AG04450 (cell line): ENCODE results near the genes FTSJ1, OTUD5 and TFE3.

DNA sequence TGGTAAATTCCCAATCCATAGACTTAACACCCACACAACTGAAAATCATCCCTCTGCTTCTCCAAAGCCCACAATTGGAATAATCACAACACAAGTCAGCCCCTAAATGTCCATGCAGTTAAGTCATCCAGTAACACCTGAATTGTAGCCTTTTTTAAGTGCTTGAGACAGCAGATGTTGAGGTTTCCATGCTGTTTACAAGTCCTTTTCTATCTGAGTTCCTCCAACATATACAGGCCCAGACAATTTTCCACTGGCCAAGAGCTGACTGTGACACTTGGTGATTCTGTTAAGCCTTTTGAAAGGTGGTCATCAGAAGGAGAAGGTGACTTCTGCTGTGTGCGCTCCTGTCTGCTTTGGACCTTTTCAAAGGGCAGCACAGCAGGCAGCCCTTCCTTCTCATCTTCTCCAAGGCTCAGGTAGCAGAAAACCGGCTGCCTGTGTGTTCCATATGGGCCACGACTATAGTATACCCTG, 26.6 kb downstream of the CHST7 start:
- CAGE, long polyA plus RNA = no peak
- RRBS = no CpG with 5 or more reads among the region's 3 CpGs

DNA sequence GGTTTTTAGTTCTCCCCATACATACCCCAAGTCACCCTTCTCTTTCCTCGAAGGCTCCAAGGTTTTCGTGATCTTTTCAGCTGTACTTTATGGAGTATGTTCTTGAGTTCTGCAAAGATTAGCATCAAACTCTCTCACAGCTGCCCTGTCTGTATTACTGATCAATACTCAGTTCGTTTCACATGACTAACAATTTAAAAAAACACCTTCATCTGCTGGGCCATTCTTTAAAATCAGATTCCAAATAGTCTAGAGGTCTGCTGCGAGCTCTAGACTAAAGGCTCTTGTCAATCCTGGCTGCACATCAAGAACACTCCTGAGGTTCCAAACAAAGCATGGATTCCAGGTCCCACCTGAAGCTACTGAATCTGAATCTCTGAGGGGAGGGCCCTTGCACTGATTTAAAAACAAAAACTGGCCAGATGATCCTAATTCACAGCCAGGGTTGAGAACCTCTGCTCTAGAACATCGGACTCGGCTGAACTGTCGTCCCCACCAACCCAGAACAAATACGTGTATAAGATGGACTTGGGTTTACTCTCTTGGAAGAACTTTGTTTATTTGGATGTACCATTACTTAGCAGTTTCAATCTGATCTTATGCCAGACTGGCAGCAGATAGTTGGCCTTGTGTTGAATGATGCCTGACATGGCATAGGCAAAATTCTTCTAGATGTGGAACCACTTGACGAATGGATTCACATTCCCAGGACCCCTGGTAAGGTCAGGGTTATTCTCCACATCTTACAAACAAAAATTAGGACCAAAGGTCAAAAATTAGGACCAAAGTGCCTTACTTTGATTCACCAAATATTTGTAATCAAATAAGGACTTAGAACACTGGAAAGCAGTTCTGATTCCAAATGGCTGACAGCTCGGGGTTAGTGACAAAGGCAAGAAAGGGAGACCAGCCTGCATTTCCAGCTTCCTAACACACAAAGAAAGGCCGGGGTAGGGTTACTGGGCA, 28.9 kb downstream of the CHST7 start:
- CAGE, long polyA plus RNA = no peak
- RRBS = no CpG with 5 or more reads among the region's 11 CpGs

GRCh38 chrX:46918274-46918966, 6.2 kb downstream of the JADE3 start:
- CAGE, long polyA plus RNA = no peak
- RRBS = no CpG with 5 or more reads among the region's 2 CpGs

DNA sequence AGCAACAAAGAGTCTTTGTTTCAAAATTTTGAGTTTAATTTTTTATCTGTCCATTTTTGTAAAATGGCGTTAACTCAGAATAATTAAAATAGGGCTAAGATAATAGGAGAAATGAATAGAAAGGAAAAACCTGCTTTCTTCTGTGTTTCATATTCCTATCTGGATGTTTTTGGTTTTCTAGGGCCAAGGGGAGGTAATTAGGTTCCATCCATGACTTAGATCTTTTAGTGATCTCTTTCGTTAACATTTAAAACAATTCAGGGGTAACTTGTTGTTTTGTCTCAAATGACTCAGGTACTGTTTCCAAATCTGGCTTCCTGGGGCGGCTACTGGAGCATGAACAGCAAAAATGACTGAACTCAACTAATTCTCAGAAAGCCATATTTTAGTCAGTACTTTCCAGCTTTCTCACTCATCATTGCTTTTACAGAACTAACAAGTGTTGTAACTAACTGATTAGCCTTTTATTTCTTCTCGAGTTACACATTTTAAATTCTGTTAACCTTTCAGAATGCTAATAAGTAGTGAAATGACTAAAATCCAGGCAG, 55.2 kb downstream of the JADE3 start:
- CAGE, long polyA plus RNA = no peak
- RRBS = no CpG with 5 or more reads among the region's 4 CpGs

- CAGE, long polyA plus RNA = no peak
- RRBS = no CpG with 5 or more reads among the region's 2 CpGs
These were observed 6.2 kb upstream of the CDK16 start for GRCh38 chrX:47212367-47212689.

DNA sequence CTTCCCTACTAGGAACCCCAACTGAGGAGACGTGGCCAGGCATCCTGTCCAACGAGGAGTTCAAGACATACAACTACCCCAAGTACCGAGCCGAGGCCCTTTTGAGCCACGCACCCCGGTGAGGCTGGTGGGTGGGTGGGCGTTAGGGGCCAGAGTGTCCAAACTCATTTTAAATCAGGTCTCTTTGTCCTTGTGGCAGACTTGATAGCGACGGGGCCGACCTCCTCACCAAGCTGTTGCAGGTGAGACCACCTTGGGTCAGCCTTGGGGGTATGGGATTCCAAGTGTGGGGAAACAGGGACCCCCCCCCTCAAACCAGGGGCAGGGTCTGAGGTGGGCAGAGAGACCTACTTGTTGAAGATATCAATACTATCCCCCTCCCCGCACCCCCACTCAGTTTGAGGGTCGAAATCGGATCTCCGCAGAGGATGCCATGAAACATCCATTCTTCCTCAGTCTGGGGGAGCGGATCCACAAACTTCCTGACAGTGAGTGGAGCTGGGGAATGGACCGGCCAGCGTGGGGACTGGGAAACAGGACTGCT, 5.8 kb upstream of the USP11 start:
- CAGE, long polyA plus RNA = no peak
- RRBS = no CpG with 5 or more reads among the region's 17 CpGs

DNA sequence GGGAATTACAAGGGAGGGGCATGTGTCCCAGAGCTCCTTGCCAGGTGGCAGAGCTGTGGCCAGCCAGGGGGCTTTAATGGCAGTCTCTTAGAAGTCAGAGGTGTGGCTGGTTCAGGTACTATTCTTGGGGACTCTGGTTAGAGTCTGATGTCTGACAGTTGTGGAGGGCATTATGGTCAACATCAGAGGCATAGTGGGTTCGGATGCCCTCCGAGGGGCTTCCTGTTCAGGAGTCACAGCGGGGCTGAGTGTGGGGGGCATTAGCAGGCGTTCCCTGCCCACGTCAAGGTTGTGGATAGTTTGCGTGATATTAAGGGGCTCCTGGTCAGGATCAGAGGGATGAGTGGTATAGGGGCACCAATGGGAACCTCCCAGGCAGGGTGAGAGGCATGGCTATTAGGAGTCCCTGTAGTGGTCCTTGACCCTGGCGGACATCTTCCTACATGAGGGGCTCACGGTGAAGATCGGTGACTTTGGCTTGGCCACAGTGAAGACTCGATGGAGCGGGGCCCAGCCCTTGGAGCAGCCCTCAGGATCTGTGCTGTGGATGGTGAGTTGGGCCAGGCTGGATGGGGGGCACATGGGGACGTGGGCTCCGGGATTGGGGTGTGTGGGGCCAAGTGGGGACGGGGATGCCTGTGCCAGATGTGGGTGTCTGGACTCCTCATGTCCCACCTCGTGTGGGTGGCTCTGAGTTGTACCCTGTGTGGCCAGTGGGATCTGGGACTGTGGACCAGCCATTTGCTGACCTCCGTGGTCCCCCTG, 8.3 kb downstream of the ARAF start:
- CAGE, long polyA plus RNA = no peak
- RRBS = no CpG with 5 or more reads among the region's 16 CpGs

DNA sequence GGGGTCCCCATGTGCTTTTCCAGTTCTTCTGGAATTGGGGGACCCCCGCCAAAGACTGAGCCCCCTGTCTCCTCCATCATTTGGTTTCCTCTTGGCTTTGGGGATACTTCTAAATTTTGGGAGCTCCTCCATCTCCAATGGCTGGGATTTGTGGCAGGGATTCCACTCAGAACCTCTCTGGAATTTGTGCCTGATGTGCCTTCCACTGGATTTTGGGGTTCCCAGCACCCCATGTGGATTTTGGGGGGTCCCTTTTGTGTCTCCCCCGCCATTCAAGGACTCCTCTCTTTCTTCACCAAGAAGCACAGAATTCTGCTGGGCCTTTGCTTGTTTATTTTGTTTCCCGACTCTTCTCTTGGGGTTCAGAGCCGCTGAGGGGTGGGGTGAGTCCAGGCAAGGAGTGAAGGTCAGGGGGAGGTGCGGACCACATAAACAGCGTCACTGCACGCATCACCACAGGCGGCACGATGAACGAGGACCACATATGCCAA, 10.6 kb upstream of the TIMP1 start:
- CAGE, long polyA plus RNA = no peak
- RRBS = no CpG with 5 or more reads among the region's 10 CpGs

DNA sequence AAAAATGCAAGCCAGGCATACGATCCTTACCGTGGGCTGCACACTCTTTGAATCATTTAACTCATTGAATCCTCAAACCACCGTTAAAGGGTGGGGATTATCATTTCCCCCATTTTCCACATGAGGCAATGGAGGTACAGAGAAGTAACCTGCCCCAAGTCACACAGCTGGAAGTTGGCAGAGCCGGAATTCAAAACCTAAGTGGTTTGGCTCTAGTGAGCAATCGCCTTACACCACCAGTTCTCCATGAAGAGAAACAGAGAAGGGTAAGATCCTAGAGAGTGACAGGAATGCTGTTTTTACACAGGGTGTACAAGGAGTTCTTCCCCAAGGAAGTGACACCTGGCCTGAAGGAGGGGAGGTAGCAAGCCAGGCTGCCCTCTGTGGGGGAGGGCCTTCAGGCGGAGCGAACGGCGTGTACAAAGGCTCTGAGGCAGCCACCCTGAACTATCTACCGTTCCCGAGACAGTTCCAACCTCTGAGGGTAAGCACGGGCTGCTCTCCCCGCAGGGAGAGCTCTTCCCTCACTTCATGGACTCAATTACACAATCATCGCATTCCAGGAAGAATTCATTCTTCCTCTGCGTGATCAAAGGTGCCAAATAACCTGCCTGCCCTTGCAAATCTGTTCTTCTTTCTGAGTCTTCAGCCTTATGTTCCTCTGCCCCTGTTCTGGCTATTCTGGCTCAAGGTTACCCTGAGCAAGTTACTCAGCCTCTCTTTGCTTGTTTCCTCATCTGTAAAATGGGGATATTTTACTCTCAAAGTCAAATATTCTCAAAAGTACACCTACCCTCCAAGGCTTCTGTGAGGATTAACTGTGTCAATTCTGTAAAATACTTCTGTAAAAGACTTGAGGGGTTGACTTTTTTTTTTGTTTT, 4.9 kb downstream of the ELK1 start:
- CAGE, long polyA plus RNA = no peak
- RRBS = no CpG with 5 or more reads among the region's 15 CpGs

DNA sequence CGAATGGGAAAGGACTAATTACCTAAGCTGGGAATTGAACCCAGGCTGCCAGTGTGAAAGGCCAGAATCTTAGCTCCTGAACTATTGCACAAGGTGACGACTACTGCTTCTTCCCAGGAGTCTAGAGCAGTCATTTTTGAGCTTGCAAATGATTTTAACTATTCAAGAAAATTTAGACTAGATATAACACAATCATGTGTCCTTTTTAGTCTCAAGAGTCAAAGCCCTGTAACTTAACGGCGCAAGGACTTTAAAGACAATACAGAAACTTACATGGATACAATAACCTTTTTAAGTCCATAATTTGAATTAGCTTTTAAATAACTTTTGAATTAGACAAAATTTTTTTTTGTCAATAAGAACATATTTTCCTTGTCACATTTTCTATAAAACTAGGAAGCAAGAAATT, 34.0 kb upstream of the ZNF81 start:
- CAGE, long polyA plus RNA = no peak
- RRBS = no CpG with 5 or more reads among the region's 4 CpGs

- CAGE, long polyA plus RNA = no peak
- RRBS = no CpG with 5 or more reads among the region's 9 CpGs
These were observed 23.6 kb downstream of the SSX1 start for GRCh38 chrX:48278870-48279201.

- CAGE, long polyA plus RNA = start-site peak on the minus strand at chrX:48469388-48469478, 28 and 32 reads in 2 replicates
- RRBS = no CpG with 5 or more reads among the region's 24 CpGs
These were observed 1.0 kb downstream of the SLC38A5 start for GRCh38 chrX:48468709-48469807.

- CAGE, long polyA plus RNA = start-site peak on the plus strand at chrX:48476170-48476306, 200 and 27 reads in 2 replicates
- RRBS = under 1% methylated on average over 13 of the region's 66 CpGs
These were observed at the start of gene FTSJ1 for GRCh38 chrX:48475975-48476697. Gene FTSJ1 (plus strand): TSS chrX:48476199.

- CAGE, long polyA plus RNA = no peak
- RRBS = no CpG with 5 or more reads among the region's 4 CpGs
These were observed 24.4 kb downstream of the SUV39H1 start for GRCh38 chrX:48720905-48721437.

- CAGE, long polyA plus RNA = no peak
- RRBS = no CpG with 5 or more reads among the region's 7 CpGs
These were observed 1.1 kb upstream of the SLC35A2 start for GRCh38 chrX:48912523-48913018.

- CAGE, long polyA plus RNA = no peak
- RRBS = no CpG with 5 or more reads among the region's 5 CpGs
These were observed 2.5 kb upstream of the SLC35A2 start for GRCh38 chrX:48913771-48914445.

DNA sequence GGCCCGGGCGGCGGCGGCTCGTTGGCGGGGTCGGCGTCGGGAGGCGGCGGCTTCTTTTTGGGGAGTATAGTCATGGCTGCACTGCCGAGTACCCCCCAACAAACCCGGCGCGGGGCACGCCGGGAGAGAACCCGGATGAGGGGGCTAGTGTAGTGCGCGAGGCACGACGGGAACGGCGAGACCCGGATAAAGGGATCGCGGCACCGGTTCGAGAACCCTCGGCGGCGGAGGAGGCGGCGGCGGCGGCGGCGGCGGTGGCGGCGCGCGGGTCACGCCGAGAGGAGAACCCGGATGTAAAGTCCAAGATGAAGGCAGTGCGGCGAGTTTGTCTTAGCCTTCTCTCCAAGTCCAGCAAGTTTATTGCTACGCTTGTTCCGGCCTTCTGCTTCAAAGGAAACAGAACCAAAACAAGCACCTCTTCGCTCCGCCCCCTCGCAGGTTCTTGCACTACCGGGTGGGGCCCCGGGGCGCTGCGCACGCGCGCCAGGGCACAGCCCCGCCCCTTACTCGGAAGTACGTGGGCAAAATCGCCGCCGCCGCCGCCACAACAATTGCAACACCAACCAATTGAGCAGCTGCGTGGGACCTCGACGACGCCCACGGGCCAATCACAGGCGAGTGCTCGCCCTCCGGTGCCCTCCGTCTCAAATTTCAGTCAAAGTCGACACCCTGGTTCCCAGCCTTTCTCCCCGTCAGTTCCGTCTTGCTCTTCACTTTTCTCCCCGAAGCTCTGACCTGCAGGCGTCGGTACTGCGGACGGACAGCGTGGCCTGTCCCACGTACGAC, at the start of gene OTUD5:
Gene OTUD5 (minus strand): TSS at position 111 of the 786 bp plus-strand sequence.
- CAGE, long polyA plus RNA = start-site peak on the minus strand centred at position 92 of the sequence, 40 bp wide, 121 and 83 reads in 2 replicates; start-site peak on the minus strand centred at position 429 of the sequence, 41 bp wide, 67 and 40 reads in 2 replicates
- RRBS = 1% methylated on average over 34 of the region's 88 CpGs

GRCh38 chrX:48983142-48983606, 11.5 kb upstream of the KCND1 start:
- CAGE, long polyA plus RNA = no peak
- RRBS = no CpG with 5 or more reads among the region's 15 CpGs

- CAGE, long polyA plus RNA = start-site peak on the minus strand at chrX:49043232-49043357, 2,225 and 2,340 reads in 2 replicates
- RRBS = 0% methylated on average over 9 of the region's 64 CpGs
These were observed at the start of gene TFE3 for GRCh38 chrX:49043067-49043708. Gene TFE3 (minus strand): TSS chrX:49043357.

DNA sequence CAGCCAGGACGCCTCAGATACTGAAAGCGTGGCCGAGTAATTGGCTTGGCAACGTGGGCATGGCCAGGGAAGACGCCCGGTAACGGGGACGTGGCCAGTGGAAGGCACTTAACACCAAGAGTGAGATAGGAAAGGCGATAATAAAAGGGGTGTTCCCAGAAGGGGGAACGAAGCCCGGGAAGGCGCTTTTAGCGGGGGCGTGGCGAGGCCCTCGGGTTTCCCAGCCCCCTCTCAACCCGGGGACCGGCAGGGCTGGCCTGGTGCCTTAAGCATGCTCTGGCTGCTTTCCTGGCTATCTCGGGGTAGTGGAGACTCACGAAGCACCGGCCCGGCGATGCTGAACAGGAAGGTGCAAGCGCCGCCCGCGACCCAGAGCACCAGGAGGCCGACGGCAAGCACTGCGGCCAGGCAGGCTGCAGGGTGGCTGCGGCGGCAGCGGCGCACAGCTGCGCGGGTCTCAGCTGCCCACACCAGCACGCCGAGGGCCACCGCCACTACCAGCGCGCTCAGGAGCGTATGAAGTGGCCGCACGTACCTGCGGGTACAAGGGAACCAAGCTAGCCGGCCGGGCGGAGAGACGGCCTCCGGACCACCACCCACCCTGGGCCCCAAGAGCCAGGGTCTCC, 1.6 kb downstream of the PRAF2 start:
- CAGE, long polyA plus RNA = no peak
- RRBS = 7% methylated on average over 16 of the region's 50 CpGs